LHCN-M2 (cell line): ENCODE measurements around the gene C2orf88.

DNA sequence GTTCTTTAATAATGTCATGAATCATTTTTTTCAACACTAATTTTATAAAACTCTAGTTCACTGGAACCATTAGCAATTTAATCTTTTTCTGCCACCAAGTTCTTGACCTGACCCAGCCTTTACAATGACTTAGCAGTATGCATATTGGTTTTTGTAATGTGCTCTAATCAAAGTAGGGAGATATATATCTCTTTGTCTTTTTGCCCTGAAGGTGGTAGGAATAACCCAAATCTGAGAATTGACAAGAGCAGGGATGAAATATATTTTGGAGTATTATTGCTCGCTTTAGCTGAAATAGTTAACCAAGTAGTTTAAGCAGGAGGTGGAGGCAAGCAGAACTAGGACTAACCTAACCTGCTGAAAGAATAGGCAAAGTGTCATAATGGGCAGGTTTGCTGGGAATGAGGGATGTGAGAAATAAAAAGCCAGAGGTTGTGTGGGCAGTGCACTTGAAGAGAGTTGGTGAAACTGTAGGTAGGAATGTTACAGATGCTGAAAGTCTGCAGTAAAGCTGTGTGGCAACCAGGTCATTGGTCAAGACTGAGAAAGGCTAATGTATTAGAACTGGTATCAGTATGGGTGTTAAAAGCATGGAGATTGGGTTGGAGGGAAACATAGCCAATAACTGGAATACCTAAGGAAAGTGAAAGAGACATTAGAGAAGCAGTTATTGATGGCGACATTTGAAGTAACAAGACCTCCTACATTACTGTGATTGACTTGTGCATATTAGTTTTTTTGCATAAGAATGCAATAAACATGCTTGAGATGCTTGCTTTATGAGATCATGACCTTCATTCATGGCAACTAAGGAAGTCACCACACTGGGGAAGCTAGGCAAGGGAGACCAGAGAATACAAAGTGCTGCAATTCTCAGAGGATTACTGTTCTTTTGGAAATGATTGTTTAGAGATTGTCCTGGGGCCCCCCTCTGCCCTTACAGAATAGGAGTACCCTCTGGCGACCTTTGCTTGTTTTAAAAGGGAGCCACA is 11.7 kb downstream of the GULP1 start:
- RAMPAGE, long total RNA = no peak

DNA sequence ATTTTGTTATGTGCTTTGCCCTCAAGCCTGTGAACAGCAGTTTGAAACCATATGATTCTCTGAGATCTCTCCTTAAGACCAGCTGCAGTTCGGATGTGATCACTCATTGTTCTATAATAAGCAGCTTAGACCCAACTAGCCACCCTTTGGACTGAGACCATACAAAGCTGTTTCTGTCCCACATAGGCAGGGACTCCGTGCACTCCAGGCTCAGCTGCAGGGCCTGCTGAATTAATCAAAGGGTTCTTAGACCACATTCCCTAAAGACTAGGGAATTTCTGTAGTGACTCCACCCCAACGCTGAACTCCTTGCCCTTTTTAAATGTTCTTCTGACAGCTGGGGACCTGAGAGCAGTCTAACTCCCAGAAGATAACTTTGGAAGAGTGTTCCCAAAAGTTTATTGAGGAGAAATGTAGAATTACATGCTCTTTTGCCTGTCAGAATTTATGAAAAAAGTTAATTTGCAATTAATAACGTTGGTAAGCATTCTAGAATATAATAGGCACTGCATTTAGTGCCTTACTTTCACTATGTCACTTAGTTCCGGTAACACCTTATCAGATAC is 42.2 kb downstream of the GULP1 start:
- RAMPAGE, long total RNA = no peak

- RAMPAGE, long total RNA = no peak
Measured at GRCh38 chr2:188891422-188891621, 82.9 kb upstream of the COL3A1 start.

DNA sequence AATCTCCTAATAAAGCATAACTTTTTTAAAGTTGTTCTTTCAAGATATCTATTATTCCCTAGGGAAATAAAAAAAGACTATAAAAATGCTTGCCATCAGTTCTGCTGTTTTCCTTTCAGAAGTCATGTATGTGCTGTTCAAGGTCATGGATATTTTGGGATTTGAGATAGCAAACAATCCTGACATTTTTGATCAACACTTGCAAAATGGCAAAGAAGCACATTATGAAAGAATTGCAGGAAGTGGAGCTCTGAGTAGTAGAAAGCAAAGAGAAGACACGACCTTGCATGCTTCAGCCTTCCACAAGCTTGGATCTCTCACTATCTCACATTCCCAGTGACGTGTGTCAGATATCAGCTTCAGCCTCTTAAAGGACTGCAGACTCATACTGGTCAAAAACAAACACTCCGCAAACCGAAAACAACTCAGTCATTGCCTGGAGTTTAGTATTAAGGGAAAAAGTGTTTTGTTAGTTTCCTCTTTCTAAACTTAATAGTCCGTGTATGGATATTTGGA is 32.4 kb upstream of the SLC40A1 start:
- RAMPAGE, long total RNA = no peak

- RAMPAGE, long total RNA = no peak
Measured at GRCh38 chr2:189854799-189855259, 70.6 kb downstream of the PMS1 start.

DNA sequence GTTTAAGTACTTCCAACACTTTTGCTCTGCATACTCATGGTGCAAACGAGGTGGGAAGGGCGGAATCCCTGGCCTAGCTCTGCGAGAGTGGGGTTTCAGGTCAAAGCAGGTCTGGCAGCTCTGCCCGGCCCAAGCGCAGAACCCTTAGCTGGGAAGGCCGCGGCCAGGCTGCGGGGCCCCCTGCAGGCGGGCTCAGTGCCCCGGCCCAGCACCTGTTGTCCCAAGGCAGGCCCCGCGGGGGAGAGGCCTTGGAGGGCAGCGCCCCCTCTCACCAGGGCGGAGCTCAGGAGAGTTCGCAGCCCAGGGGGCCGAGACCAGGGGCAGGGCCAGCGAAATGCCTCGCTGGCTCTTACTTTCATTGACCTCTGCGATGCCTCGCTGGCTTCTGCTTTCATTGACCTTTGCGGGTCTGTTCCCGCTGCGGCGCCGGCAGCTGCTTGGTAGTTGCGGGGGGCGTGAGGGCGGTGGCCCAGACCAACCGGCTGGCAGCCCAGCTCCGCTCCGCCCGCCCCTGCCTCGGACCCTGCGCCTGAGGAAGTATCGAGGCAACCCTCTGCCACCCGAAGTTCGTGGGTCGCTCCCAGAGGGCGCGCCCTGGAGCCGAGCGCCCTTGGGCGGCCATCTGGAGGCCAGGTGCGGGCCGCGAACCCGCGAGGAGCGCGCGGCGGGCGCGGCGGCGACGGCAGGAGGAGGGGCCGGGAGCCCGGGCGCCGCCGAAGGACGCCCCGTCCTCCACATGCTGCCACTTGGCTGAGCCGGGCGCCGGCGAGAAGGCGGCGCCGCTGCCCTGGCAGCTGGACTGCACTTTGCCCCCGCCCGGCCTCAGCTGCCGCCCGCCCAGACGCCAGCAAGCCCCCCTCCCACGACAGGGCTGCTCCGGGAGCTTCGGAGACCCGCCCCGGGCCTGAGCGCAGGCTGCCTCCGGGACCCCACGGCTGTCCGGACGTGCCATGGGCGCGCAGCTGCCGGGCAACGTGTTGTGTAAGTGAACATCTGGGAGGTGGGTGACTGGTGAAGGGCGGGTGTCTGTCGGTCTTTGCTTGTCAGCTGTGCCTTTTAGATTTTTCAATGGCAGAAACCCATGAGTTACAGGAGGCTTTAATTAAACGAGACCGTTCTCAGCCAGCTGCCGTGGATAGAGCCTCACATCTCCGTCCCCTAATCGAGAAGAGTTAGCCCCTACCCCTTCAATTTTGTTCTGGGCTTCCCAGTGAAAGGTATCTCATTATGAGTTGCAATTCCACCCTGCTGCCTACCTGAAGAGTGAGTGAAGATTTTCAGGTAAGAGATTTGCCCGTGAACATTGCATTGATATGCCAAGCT is at the start of gene C2orf88:
Gene C2orf88, plus strand, starts transcription at position 735 of the 1,323 bp plus-strand sequence.
- RAMPAGE, long total RNA = no peak

DNA sequence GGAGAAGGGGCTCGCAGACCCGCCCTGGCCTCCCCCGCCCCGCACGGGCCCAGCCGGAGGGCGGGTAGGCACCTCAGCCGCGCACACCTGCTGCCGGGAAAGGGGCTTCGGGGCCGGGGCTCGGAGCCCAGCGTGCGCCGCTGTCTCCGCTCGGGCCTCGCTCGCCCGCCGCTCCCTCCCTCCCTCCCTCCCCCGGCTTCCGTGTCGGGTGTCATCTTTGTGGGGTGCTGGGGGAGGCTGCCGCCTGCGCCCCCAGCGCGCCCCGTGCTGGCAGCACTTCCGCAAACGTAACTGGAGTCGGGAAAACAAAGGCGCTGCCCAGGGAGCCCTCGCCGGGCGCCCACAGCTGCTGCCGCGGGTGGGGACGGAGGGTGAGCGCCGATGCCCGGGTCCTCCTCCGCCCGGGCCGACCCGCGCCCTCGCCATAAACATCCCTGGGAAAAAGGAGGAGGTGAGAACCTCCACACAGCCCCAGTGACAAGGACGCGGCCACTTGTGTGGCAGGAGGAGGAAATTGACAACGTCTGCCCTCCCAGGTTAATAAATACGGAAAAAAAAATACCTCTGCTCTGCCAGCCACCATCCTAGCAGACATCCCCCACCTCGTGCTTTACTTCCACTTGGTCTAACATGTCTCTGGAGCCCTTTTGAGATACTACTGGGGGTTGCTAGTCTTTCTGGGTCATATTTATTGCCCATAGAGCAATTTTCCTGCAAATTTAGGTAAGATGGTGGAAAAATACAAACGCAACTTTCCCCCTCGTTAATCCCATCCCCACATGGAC is 561 bp downstream of the MFSD6 start:
- RAMPAGE, long total RNA = no peak

DNA sequence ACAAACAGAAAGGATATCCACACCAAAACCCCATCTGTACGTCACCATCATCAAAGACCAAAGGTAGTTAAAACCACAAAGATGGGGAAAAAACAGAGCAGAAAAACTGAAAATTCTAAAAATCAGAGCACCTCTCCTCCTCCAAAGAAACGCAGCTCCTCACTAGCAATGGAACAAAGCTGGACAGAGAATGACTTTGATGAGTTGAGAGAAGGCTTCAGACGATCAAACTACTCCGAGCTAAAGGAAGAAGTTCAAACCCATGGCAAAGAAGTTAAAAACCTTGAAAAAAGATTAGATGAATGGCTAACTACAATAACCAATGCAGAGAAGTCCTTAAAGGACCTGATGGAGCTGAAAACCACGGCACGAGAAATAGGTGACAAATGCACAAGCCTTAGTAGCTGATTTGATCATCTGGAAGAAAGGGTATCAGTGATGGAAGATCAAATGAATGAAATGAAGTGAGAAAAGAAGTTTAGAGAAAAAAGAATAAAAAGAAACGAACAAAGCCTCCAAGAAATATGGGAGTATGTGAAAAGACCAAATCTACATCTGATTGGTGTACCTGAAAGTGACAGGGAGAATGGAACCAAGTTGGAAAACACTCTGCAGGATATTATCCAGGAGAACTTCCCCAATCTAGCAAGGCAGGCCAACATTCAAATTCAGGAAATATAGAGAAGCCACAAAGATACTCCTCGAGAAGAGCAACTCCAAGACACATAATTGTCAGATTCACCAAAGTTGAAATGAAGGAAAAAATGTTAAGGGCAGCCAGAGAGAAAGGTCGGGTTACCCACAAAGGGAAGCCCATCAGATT is 62.3 kb downstream of the NEMP2 start:
- RAMPAGE, long total RNA = no peak

- RAMPAGE, long total RNA = no peak
Measured at GRCh38 chr2:190506990-190507788, 27.3 kb downstream of the NEMP2 start.

DNA sequence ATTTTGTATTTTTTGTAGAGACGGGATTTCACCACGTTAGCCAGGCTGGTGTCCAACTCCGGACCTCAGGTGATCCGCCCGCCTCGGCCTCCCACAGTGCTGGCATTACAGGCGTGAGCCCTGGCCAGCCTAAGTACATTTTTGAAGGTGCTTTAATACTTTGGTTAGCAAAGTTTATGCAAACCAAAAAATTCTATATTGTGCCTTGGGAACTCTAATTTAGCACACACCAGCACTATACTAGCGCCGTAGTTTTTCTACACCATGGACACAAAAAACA is 1.1 kb upstream of the NAB1 start:
- RAMPAGE, long total RNA = no peak

- RAMPAGE, long total RNA = no peak
Measured at GRCh38 chr2:190718657-190719158, 69.8 kb downstream of the NAB1 start.

- RAMPAGE, long total RNA = no peak
Measured at GRCh38 chr2:190812775-190813277, 67.8 kb upstream of the GLS start.

- RAMPAGE, long total RNA = no peak
Measured at GRCh38 chr2:190881137-190882247, 871 bp downstream of the GLS start.

- RAMPAGE, long total RNA = no peak
Measured at GRCh38 chr2:190924966-190925446, 44.4 kb downstream of the GLS start.

DNA sequence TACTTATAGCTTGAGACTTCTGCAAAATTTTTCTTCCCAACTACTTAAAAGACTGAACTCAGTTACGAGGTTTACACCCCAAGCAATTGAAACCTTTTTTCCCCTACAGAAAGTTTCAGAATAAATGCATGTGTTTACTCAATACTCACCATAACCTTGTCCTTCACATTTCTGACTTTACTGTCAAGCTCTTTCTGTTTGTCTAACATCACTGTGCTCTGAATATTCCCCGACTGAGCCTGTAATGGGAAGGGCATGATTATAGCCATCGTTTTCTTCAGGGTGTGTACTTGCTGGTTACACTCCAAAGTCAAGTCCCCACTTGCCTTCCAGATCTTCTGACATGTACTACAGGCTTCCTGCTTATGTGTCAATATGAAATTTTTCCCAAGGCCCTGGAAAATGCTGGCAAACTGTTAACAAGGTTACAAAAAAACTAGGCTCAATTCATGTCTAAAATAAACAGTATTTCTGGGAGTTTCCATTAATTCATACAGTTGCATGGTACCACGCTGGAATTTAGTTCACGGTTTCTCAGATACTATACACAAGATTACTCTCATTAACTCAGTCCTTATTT is 13.0 kb downstream of the STAT1 start:
- RAMPAGE, long total RNA = no peak

DNA sequence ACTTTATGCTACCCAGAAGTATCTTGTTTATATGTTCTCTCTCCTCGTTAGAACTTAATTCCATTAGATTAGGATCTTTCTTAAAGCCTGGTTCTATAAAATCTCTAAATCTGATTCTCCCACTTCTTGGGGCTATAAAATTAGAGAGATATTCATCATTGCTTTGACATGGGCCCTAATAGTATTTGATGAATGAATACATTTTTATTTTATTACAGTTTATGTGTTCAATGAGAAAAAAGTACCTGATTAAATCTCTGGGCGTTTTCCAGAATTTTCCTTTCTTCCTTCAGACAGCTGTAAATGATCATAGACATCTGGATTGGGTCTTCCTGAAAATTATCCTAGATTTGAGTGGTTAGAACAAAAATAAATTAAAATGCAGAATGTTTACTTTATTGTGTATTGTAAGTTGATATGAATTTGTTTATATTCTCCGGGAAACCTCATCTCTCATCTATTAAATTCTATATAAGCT is 6.6 kb downstream of the STAT1 start:
- RAMPAGE, long total RNA = no peak

DNA sequence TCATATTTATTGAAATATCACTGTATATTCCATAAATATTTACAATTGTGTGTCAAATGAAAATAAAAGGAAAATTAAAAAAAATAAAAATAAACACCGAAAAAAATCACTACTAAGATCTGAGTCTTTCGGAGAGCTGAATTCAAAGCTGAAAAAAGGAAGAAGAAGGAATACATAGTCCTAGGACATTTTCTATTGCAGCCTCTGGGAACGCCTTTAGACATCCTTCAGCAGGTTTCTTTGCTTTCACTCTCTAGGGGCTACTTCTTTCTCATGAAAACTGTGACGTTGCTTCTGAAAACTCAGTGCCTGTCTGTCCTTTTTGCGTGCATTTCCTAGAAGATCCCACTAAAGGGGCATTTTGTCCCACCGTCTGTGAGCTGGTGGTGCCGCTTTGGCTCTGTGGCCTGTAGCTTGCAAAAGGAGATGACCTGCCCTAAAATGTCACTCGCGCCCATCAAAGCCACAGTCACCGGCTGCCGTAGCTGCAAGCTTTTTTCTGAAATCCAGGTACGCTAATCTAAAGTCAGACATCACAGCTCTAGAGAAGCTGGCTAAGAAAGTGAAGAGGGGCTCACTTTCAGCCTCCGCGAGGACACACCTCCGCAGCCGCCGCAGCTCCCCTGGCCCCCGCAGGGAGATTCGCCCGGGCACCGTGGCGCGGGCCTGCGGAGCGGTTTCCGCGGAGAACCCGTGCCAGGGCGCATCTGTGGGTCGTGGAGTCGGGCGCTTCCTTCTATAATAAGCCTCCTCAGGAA is 542 bp downstream of the STAT4 start:
- RAMPAGE, long total RNA = no peak

DNA sequence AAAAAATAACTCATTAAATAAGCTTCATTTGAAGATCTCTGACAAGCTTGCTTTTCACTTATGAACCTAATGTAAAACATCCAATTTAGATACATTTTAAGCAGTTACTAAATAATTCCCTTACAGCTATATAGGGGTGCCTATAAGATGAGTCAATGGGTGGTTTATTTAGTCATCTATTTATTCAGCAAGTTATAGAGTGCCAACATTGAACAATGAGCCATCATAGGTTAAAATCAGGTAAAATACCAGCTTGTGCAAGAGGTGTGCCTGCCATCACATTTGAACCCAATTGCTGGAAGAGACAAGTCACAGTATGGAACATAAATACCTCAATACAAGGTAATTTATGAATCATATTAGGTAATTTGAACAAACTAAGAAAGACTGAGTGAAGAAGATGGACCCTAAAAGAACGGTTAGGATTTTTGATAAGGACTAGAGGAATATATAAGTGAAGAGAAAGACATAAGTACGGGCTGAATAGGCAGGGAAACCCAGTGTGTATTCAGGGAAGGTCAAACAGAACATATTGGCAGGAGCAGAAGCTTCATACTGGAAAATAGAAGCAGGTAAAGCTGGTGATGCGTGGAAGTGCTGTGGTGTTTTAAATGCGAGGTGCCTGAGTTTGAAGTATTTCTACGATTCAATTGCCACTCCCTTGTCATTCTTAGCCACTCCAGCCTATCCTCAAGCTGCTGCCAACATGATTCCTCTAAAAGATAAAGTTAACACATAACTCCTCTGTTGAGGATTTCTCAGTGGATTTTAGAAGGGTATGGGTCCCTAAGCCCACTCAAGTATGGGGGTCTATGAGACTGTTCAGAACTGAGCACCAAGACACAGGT is 18.9 kb upstream of the STAT4 start:
- RAMPAGE, long total RNA = no peak

DNA sequence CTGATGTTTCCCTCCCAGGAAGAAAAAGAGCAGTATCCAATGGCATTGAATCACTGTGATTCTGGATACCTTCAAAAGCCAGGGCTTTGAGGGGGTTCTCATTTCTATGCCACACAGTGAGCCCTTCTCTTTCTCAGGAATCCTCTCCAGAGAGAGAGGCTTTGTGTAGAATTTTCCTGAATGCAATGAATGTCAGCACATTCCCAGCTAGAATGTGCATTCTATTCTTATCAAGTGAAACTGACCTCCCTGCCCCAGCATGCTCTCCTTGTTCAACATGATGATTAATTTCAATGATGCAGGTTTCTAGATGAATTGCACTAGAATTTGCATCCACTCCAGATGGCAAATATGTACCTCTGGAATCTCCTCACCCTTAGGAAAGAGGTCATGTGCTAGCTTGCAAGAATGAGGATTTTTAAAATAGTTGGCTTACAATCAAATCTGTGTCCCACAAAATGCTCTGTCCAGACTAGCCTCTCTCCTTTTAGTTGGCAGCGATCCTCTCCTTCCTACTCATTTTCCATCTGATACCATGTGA is 20.8 kb upstream of the STAT4 start:
- RAMPAGE, long total RNA = no peak

GRCh38 chr2:191247623-191248151 is 2.5 kb downstream of the MYO1B start:
- RAMPAGE, long total RNA = no peak